HCT116 (cell line): ENCODE results near the genes CLN3, ATP2A1 and SULT1A4.

- RRBS = no CpG with 5 or more reads among the region's 11 CpGs
Measured at GRCh38 chr16:28150593-28151671, 60.8 kb downstream of the XPO6 start.

GRCh38 chr16:28491614-28492604, at the start of gene CLN3:
Gene CLN3 (minus strand): TSS chr16:28492074.
- RRBS = 2% methylated on average over 2 of the region's 50 CpGs

GRCh38 chr16:28497076-28497952, 2.9 kb downstream of the APOBR start:
- RRBS = 100% methylated on average over 2 of the region's 27 CpGs

DNA sequence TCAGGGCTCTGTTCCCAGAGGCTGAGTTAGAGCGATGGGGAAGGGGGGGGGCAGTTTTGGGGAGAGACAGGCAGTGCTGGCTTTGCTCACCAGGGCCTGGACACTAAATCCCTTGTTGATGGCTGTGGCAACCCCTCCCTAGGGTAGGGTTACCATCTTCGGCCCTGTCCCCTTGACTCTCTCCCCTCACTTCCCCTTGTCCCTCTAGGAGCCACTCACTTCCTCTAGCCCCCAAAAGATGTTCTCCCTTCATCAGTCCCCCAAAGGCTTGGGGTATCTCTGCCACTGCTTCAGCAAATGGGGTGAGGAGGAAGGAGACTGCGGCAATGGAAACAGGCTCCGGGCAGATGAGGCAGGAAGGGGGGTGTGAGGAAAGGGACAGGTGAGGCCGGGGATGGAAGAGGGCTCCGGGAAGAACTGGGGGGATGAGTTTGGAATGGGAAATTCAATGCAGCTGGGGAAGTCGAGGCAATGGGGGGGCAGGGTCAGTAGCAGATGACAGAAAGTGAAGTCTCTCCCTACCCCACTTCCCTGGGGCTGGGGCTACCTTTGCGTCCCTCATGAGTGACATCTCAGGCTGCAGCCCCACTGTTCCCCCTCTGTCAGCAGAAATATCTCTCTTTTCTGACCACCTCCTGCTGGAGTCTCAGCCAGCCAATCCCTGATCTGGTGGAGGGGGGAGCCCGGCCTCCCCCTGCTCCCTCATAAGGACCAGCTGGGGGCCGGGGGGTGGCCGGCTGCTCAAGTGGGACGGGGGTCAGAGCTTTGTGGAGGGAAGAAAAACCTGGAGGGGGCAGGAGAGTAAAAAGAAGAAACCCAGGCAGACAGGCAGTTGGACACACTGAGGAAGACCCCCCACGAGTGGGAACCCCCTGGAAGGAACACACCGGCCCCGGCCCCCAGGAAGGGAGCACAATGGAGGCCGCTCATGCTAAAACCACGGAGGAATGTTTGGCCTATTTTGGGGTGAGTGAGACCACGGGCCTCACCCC, at the start of gene ATP2A1:
TSS of gene ATP2A1 (plus strand) at position 732 of the 992 bp plus-strand sequence.
- RRBS = 89% methylated on average over 2 of the region's 18 CpGs

GRCh38 chr16:29007803-29008606, 23.2 kb downstream of the LAT start:
- RRBS = no CpG with 5 or more reads among the region's 10 CpGs

DNA sequence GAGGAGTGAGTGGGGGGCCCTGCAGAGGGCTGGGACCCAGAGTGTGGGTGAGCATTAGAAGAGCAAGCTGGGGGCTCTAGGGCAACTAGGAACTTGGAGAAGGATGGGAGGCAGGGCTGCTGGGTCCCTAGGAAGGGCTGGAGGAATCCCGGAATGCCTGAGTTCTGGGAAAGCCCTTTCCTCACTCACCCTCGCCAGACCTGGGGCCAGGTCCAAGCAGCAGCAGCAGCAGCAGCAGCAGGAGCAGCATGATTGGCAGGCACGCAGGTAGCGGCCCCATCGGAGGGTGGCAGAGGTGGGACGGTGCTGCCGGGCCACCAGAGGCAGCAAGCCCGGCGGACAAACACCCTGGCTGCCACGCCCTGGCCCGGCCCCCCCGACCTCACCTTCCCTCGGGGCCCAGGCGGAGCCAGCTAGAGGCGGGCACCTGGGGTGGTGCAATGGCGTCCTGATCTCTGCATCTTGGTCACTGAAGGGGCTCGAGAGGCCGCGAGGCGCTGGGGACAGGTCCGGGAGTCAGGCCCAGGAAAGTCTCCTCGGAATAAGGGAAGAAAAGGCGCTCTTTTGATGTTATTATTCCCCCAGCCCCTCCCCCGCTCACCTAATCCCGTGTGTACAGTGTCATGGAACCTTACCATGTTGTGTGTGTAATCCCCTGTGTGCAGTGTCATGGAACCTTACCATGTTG, 122.5 kb downstream of the LAT start:
- RRBS = 20% methylated on average over 1 of the region's 25 CpGs

- RRBS = no CpG with 5 or more reads among the region's 14 CpGs
Measured at GRCh38 chr16:29129506-29129894, 144.6 kb downstream of the LAT start.

DNA sequence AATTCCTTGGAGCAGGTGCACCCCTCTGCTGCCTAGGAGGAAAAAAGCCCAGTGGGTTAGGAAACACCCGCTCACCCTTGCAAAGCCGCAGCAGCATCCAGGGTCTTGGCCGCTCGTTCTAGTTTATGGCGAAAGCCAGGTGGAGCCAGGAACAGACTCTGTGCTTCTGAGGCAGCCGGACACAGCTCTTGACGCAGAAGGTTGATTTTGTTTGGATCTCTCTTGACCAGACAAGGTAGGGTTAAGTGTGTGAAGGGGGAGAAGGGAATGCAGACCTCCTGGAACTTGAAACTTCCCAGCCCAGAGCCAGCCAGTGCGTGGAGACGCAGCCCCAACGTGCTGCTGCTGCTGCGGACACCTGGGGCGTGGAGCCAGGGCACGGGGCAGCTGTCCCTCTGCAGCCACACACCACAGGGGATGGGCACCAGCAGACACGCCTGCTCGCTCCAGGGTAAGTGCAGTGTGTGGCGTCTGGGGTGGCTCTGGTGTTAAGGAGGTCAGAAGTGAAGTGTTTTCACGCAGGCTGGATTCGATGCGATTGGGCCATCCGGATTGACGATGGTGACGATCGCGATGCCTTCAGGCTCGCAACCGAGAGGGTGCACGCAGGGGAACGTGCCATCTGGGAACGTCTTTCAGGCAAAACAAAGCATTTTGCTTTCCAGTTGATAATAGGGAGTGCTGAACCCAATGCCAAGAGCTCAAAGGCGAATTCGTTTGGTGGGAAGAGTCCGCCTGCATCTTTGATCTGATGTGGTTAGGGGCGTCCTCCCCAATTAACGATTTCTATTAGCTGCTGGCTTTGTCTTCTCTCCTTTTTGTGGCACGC, 154.7 kb downstream of the LAT start:
- RRBS = no CpG with 5 or more reads among the region's 35 CpGs

DNA sequence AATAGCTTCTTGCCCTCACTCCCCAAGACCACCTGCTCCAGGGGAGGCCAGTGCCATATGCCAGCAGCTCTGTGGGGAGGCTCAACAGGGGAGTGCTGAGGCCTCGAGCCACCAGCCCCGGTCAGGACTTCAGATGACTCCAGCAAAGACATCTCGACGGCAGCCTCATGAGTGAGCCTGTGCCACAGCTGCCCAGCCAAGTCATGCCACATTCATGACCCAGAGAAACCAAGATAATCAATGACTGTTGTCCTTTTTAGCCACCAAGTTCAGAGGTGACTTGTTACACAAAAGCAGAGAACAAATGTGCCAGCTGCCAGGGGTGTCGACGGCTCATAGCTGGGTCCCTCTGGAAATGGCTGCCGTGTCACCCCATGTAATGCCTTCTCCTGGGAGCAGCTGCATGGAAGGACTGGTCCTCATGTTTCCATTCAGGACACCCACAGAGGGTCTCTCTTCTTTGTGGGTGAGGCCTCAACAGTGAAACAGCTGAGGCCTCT, 162.2 kb downstream of the LAT start:
- RRBS = no CpG with 5 or more reads among the region's 7 CpGs

DNA sequence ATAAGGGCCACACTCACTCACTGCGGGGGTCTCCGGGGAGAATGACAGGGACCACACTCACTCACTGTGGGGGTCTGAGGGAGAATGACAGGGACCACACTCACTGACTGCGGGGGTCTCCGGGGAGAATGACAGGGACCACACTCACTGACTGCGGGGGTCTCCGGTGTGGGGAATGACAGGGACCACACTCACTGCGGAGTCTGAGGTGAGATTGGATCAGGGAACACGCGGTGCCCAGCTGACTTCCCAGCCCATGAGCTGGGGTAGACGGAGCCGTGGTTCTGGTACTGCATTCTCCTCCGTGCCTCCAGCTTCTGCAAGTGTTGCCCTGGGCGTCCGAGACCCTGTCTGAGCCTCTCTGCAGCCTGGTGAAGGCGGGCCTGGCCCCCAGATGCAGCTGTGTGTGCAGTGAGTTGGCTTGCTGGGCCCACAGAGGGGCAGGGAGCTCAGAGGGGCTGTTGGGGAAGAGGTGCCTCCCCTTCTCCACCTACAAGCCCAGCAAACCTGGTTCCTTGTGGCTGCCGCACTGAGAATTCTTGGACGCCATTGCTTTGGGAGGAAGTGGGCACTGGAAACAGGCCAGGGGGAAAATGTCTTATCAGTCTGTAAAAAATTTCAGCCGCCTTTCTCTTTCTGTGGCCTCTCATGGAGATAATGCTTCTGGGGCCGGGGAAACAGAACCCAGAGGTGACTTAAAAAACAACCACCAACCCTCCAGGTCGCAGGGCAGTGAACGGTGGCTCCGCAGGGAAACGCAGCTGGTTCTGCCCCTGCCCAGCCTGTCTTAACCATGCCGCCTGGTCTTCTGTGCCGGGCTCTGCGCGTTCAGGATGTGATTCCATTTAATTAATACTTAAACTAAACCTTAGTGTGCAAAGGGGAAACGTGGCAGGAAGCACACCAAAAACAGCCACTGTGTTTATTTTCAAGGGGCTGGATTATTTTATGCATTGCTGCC, 167.6 kb downstream of the LAT start:
- RRBS = no CpG with 5 or more reads among the region's 28 CpGs

DNA sequence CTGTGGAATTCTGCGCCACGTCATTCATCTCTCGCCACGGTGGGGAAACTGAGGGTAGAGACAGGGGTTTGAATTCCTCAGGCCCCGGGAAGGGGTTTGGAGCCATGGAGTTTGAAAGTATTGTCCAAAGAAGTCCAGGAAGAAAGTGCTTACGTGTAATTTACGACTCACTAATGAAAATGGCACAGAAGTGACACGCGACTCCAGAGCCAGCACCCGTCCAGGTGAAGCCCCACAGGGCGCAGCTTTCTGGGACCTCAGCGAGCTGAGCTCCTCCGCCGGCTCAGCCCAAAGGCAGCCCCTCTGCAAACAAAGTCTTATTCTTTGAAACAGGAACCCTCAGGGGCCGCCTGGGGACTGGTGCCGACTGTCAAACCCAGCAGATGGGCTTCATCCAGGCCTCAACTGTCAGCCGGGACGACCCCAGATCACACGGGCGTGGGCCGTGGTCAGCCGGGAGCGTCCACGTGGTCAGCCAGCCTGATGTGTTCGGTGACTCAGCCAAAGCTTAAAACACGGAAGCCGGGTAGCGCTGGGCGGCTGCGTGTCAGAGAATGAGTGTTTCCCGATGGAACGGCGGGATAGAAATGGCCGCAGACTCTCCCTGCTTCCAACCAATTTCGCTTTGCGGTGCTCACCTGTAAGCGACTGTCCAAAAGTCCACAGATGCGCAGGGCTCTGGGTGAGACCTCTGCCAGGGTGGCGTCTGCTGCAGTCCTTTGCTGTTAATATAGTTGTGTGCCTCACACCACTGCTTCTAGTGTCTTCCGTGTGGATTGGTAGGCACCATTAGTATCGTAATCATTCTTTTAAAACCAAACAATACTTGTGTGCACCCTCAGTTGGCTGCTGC, 200.2 kb downstream of the LAT start:
- RRBS = 78% methylated on average over 7 of the region's 41 CpGs

- RRBS = 66% methylated on average over 2 of the region's 40 CpGs
Measured at GRCh38 chr16:29261426-29262328, 144.8 kb downstream of the NPIPB11 start.

- RRBS = no CpG with 5 or more reads among the region's 20 CpGs
Measured at GRCh38 chr16:29382066-29382429, 24.5 kb downstream of the NPIPB11 start.

DNA sequence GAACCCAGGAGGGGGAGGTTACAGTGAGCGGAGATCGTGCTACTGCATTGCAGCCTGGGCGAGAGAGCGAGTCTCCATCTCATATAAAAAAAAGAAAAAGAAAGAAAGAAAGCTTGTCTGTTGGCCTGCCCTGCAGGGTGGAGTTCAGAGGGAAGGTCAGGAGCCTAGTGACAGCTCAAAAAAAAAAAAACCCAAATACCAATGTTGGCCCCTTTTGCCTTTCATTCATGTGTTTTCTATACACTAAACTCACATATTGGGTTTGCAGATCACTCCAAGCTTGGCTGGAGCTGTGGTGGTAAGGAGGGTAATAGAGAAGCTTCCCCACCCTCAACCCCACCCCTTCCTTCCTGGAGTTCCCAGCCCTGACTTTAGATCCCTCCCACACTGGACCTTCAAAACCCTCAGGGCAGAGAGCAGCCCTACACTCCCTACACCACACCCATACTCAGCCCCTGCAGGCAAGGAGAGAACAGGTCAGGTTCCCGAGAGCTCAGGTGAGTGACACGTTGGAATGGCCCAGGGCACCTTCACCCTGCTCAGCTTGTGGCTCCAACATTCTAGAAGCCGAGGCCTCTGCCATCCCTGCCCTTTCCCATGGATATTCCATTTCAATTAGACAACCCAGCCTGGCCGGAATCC, at the start of gene SULT1A4:
TSS of gene SULT1A4 (plus strand) at position 425 of the 642 bp plus-strand sequence.
- RRBS = no CpG with 5 or more reads among the region's 8 CpGs

DNA sequence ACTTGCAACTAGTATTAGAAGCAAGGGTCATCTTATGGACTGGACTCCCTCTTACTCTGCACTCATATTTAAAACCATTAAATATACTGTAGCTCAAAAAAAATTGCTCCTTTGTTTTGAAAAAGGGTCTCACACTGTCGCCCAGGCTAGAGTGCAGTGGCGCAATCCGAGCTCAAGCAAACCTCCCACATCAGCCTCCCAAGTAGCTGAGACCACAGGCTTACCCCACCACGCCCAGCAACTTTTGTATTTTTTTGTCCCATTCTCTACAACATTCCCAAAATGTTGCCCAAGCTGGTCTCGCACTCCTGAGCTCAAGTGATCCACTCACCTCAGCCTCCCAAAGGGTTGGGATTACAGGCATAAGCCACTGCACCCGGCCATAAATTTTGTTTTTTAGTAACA, 91.0 kb upstream of the SPN start:
- RRBS = no CpG with 5 or more reads among the region's 6 CpGs

DNA sequence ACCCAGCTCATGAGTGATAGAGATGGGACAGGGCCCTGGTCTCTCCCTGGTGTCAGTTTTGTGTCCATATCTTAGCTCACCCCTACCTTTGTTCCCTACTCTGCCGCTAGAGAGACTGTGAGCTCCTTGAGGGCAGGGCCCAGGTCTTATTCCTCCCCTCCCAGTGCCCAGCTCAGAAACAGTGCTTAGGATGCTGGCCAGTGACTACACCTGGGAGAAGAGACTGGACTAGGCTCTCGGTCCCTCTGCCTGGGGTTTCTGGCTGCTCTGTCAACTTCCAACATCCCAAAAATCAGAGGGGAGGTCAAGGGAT, 4.3 kb downstream of the C16orf54 start:
- RRBS = no CpG with 5 or more reads among the region's 2 CpGs

DNA sequence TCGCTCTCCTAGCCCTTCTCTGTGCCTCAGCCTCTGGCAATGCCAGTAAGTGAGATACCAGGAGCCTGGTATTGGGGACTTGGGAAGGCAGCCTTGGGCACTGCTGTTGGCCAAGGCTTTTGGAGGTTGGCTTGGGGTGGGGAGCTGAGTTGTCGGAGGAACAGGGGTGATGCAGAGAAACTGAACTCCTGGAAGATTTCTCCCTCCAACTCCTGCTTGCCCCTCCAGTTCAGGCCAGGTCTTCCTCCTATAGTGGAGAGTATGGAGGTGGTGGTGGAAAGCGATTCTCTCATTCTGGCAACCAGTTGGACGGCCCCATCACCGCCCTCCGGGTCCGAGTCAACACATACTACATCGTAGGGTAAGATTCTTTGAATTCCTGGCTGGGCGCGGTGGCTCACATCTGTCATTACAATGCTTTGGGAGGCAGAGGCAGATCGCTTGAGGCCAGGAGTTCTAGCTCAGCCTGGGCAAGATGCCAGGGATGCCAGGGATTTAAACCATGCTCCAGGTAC, 1.3 kb downstream of the ZG16 start:
- RRBS = no CpG with 5 or more reads among the region's 11 CpGs

- RRBS = no CpG with 5 or more reads among the region's 23 CpGs
Measured at GRCh38 chr16:29986206-29987025, 9.0 kb downstream of the HIRIP3 start.

- RRBS = no CpG with 5 or more reads among the region's 26 CpGs
Measured at GRCh38 chr16:30084698-30085796, 6.7 kb downstream of the TBX6 start.

GRCh38 chr16:30096782-30097370, 863 bp upstream of the YPEL3 start:
- RRBS = no CpG with 5 or more reads among the region's 18 CpGs